AG09309 (cell line): ENCODE data around the genes LTA4H, GARIN6 and DRAM1.

DNA sequence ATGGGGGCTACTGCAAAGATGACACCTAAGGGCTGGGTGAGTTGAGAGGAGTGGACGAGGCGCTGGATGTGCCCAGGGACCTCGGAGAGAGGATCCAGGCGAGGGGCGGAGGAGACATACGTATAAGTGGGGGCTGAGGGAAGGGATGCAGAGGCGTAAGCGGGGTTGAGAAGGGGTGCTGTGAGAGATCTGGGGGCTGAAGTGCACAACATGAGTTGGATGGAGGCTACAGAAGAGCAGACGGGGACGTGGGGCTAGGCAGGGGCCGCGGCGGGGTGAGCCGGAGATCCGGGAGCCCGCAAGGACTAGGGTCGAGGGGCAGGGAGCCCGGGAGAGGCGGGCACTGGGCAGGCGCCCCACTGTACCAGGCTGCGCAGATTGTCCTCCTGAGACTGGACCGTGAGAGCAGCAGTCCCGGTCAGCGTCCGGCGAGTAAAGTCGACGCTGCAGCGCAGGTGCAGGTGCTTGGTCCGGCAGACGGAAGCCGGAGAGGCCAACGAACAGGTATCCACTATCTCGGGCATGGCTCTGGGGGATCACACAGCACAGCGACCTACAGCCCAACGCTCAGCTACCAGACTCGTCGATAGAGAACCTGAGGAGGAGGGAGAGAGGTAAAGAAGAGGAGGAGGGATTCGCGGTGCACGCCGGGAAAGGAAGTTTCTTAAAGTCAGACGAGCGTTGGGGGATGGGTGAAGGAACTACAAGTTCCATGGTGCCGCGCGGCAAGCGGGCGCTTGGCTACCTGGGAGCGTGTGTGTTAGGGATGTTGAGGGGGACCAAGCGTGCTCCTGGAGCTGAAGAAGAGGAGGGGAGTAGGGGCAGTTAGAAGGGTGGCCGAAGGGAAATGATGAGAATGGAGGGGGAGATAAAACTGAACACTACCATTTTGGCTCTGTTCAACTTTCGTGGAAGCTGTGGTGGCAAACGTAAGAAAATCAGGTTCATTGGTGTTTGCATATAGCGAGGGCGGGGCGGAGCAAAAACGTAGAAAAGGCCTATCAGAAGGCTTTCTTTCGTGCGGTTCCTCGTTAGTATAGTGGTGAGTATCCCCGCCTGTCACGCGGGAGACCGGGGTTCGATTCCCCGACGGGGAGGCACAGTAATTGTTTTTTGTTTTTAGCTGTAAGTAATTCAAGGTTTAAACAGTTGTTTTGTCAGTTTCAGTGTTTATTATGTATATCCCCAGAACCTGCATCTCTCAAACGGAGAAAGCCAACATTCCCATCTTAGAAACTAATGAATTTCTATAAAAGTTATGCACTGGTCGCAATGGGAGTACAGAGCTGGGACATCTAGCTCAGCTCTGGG is at the start of gene LTA4H:
TSS of gene LTA4H (minus strand) at position 592 of the 1,311 bp plus-strand sequence.
- RRBS = 4% methylated on average over 11 of the region's 70 CpGs

DNA sequence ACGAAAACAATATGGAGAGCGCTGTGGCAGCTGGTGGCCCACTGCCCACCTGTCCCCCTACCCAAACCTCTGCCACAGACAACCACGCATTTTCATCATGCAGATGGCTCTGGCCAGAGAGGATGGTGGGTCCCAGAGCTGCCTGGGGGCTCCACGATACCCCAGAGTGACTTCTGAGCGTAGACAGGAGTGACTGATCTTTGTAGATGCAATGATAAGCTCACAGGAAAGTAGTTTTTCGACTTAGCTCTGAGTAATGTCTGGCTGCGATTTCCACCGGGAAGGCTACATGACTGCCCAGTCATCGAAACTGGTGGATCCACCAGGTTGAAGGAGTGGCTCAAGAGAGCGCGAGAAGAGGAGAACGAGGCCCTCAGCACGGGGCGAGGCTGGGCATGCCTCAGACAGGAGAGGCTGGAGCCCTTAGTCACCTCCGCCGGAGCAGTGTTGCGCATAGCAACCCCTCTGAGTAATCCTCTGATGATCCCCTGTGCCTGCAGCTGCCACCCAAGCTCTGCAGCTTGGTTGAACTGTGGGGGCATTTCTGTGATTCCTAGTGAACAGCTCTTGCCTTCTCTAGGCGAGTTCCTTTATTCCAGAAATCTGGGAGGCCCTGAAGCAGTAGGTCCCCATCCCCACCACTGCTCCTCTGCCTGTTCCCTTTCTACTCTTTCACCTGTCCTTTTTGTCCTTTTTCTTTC is 25.5 kb downstream of the ELK3 start:
- RRBS = no CpG with 5 or more reads among the region's 18 CpGs

DNA sequence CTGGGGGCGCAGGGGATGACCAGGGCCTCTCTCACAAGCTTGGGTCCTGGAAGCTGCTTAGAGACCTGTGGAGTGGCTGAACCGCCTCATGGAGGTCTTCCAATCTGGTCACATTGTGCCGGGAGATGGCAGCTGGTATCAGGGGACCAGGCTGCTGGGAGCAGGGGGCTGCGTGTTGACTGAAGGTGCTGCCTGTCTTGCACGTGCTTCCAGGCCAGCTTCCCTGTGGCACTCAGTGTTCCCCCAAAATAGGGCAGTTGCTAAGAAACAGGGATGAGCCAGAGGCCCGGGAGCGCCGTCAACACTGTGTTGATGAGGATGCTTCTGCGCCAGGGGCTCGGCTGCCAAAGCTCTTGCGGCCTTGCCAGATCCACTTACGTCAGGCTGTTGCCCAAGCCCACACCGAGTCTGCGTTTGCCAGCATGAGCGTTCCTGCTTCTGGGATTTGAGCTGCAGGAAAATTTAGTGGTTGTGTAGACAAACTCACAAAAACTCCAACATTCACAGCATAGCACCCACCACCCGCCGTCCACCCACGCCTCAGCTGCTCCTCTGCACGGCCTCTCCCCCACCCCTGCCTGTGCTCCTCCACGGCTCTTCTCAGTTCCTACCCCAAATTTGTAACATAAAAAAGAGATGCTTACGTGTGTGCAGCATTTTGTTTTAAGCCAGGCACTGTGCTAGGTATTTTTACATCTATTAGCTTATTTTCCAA is 40.0 kb downstream of the ELK3 start:
- RRBS = no CpG with 5 or more reads among the region's 21 CpGs

DNA sequence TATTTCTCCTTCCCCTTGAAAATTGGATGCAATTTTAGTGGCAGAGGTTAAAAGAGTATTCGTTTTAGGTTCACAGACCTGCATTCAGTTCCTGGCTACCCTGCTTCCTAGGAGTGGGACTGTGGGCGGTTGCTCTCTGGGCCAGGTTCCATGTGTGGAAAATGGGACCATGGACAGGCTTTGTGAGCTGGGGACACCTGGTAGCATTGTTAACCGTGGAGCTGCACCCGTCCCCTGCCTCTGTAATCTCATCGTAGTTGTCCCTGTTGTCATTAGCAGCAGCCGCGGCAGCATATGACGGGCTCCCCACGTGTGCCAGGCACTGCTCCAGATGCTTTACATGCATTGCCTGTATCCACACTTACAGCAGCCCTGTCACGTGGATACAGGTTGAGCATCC is 54.3 kb downstream of the ELK3 start:
- RRBS = no CpG with 5 or more reads among the region's 10 CpGs

- RRBS = no CpG with 5 or more reads among the region's 5 CpGs
These were observed 100.9 kb downstream of the ELK3 start for GRCh38 chr12:96294744-96295811.

DNA sequence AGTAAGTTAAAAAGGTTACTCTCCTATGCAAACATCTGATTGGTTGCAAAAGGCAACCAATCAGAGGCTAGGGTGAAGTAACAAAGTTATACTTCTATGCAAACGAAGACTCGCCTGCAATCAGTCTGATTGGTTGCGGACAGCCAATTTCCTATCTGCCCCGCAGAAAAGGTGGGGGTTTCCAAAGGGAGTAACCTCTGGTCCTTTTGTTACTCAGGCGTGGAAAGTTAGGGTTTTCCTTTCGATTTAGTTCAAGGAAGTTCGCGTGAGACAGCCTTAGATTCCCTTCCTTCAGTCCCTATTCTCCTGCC is 208.0 kb upstream of the NEDD1 start:
- RRBS = no CpG with 5 or more reads among the region's 8 CpGs

- RRBS = 81% methylated on average over 1 of the region's 5 CpGs
These were observed 15.5 kb upstream of the TMPO start for GRCh38 chr12:98499752-98500470.

- RRBS = no CpG with 5 or more reads among the region's 9 CpGs
These were observed 194.2 kb upstream of the GARIN6 start for GRCh38 chr12:99453262-99453845.

GRCh38 chr12:99647316-99647839 is at the start of gene GARIN6:
TSS of gene GARIN6 (plus strand) at chr12:99647753.
- RRBS = no CpG with 5 or more reads among the region's 4 CpGs

DNA sequence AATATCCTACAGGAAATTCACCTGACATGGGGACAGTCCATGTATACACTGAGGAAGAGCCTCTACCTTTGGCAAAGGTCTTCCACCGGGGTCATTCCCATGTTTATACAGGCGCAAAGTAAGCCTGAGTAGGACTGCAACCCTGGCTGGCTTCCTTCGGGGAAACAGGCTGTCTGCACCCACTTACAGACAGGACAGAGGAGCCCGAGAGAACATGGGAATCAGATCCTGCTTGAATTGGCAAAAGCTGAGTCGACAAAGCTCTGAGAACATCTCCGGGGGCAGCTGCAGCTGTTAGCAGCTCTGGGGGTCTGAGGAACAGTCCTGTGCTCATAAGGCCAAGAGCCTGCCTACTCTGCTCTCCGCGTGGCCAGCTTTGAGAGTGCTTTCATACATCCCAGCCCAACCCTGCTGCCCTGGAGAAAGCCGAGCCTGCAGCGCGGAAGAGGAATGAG is 2.8 kb upstream of the ACTR6 start:
- RRBS = no CpG with 5 or more reads among the region's 11 CpGs

- RRBS = no CpG with 5 or more reads among the region's 7 CpGs
These were observed 29.6 kb downstream of the NR1H4 start for GRCh38 chr12:100503158-100503733.

- RRBS = no CpG with 5 or more reads among the region's 5 CpGs
These were observed 17.7 kb upstream of the GAS2L3 start for GRCh38 chr12:100555730-100556248.

- RRBS = no CpG with 5 or more reads among the region's 6 CpGs
These were observed 13.6 kb downstream of the MYBPC1 start for GRCh38 chr12:101608351-101608844.

- RRBS = no CpG with 5 or more reads among the region's 5 CpGs
These were observed 15.8 kb downstream of the CHPT1 start for GRCh38 chr12:101713140-101713808.

DNA sequence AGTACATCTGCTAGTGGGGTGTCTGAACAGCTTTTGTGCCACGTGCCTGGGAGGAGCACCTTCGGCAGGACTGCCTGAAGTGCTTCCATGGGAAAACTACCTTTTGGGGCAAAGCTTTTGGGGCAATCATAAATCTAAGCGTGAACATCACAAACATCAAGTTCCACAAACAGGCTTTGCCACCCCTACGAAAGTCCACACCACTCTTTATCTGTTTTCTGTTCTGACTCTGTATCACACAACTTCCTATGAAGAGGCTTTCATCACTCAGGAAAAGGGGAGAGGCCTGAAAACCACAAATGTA is 32.6 kb upstream of the SYCP3 start:
- RRBS = no CpG with 5 or more reads among the region's 4 CpGs

GRCh38 chr12:101877081-101877829 is at the start of gene DRAM1:
TSS of gene DRAM1 (plus strand) at chr12:101877580.
- RRBS = 2% methylated on average over 39 of the region's 92 CpGs

GRCh38 chr12:102413248-102413983 is 66.9 kb downstream of the IGF1 start:
- RRBS = no CpG with 5 or more reads among the region's 7 CpGs

DNA sequence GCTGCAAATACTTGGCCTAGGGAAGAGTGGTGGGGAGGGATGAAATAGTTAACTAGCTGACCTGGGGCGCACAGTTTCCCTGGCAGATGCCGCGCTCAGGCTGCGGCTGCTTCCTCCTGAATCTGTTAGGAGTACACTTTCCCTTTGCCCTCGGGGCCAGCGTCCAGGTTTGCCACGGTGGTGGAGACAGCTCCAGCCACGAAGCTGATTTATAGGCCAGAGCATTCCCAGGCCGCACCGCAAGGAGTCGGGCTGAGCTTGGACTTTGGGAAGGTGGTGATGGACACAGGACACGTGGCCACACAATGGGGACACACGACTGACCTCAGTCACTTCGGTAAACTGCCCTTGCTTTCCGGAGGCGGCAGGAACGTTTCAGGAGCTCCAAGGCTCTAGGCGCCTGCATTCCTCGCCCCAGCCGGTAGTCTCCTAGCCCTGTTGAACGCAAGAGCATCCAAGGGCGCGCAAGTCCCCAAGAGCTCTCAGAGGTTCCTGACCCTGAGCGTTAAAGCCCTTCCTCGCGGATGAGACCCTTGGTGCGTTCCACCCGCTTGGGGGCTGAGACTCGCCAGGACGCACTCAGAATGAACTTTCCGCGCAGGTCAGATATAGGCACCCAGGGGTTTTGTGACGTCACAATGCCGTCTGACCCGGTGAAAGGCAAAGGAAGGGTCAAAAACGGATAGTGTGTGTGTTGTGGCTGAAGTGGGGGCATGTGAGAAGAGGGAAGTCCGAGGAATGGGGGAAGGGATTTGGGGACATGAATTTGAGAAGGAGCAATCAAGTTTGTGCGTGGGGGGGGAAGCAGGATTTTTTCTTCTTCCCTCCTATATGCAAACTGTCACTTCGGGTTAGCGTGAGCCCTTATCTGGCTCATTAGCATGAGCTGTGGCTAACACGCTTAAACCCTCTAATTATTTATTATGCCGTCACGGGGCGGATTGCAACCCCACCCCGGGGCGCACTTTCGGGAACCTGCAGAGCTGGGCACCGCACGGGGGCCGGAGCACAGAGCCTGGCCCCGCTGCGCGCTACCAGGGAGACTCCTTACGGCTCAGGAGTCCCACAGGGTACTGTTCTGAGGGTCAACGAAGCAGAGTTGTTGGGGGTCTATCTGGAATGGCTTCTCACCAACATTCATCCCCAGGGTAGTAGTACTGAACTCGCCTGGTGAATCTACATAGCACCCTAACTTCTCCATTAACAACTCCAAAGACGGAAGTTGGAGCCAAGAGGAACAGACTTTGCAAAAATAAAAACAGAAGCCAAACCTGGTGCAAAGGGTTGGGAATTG is 6.8 kb upstream of the ASCL1 start:
- RRBS = 4% methylated on average over 12 of the region's 57 CpGs

GRCh38 chr12:102958192-102958909 is 877 bp downstream of the ASCL1 start:
- RRBS = 4% methylated on average over 24 of the region's 86 CpGs